ENCODE measurements around a stretch of chr2.

DNA sequence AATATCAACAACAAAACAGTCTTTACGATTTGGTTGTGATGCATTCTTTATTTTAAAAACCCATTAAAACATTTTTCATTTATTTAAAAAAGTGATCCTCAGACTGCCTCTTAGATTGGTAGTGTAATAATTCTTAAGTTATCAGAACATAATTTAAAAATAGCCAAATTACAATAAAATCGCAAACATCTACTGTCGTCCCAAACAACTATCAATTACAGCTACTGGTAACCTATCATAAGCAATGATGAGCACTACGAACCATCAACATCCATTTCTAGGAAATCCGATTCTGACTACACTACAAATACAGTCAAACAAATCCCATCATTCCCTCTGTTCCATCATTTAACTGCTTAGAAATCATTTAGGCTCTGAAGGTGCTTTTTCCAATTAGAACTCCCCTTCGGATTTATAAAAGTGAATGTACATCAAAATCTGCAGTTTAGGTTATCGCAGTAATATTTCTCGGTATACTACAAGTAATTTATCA is 1.6 kb downstream of the VPS54 start:
- RRBS, result no CpG with 5 or more reads among the region's 8 CpGs

GRCh38 chr2:64203473-64203833 is 59.2 kb upstream of the PELI1 start:
- RRBS, result no CpG with 5 or more reads among the region's 3 CpGs

GRCh38 chr2:64212875-64213515 is 68.8 kb upstream of the PELI1 start:
- RRBS, result no CpG with 5 or more reads among the region's 3 CpGs

DNA sequence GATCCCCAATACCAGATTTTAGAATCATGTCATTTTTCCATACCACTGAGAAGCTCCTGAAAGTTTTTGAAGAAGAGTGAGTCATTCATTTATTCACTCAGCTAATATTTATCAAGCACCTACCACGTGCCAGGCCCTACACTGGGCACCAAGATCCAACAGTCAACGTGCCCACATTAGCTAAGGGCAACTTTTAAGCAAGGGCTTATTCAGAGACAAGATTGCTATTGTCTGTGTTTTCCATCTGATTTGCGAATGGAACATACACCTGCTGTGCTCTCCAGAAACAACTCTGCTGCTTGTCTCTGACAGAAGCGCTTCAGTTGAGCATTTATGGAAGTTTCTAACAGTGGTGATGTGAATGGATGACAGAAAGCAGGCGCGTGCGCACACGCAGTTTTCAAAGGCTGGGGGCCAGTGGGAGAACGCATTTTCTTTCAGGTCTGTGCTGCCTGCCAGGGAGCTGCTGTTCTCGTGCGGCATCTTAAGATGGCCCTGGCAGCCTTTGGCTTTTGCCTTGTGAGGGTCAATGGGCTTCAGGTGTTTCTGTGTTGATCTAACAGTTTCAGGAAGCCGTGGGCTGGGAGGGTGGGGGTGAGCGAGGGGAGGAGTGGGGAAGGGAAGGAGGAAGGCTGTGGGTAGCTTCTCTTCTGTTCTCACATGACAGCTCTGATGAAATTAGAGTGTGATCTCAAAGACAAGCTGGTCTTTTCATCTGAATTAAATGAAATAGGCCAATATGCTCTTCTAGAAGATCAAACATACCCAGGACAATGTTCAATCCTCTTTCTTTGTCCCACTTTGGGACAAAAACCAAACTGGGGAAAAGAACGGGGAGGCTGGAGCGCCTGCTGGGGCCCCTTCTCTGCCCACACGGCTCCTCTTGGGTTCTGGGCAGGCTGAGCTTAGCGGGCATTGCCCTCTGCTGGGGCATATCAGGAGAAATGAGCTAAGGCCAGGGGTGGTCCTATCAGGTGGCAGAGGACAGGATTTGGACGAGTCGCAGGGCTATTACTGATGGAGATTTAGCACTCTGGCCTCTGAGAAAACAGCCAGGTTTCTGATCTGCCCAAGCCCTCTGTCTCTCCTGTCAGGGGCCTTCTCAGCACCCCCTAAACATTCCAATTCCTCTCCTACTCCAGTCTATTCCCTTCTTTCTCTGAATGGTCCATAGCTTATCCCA is 126.4 kb upstream of the LGALSL start:
- RRBS, result no CpG with 5 or more reads among the region's 19 CpGs

GRCh38 chr2:64462048-64462425 is 8.1 kb downstream of the LGALSL start:
- RRBS, result no CpG with 5 or more reads among the region's 2 CpGs

GRCh38 chr2:64524648-64525782 is 887 bp downstream of the AFTPH start:
- RRBS, result under 1% methylated on average over 15 of the region's 47 CpGs

GRCh38 chr2:64650745-64651066 is 3.0 kb downstream of the SERTAD2 start:
- RRBS, result no CpG with 5 or more reads among the region's 4 CpGs

GRCh38 chr2:64679644-64680136 is 26.0 kb upstream of the SERTAD2 start:
- RRBS, result no CpG with 5 or more reads among the region's 3 CpGs

- RRBS, result no CpG with 5 or more reads among the region's 10 CpGs
Measured at GRCh38 chr2:64852613-64853615, 136.3 kb upstream of the SLC1A4 start.

- RRBS, result 10% methylated on average over 13 of the region's 57 CpGs
Measured at GRCh38 chr2:64859574-64860304, 129.5 kb upstream of the SLC1A4 start.

- RRBS, result no CpG with 5 or more reads among the region's 17 CpGs
Measured at GRCh38 chr2:64917619-64918341, 71.4 kb upstream of the SLC1A4 start.

DNA sequence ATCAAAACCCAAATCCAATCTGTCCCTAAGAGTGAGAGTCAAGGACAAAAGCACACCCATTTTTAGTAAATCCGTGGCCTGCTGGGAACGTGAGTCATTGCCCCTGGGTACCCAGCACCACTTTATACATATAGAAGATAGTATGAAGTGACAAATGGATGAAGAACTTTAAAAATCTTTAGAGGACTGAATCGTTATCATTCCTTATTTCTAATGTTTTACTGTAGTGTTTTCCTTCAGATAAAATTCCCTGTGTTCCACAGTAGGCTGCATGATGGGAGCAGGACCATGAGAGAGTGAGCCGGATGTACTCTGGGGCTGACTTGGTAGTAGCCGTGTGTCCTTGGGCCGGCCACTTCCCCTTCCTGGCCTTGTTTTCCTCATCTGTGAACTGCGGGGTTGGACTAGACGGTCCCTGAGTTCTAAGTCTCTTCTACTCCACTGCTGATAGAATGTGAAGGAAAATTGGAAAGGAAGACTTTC is 28.5 kb upstream of the CEP68 start:
- RRBS, result no CpG with 5 or more reads among the region's 8 CpGs

GRCh38 chr2:65030427-65030871 is 25.8 kb upstream of the CEP68 start:
- RRBS, result no CpG with 5 or more reads among the region's 7 CpGs

GRCh38 chr2:65053246-65053593 is 3.0 kb upstream of the CEP68 start:
- RRBS, result no CpG with 5 or more reads among the region's 1 CpG

DNA sequence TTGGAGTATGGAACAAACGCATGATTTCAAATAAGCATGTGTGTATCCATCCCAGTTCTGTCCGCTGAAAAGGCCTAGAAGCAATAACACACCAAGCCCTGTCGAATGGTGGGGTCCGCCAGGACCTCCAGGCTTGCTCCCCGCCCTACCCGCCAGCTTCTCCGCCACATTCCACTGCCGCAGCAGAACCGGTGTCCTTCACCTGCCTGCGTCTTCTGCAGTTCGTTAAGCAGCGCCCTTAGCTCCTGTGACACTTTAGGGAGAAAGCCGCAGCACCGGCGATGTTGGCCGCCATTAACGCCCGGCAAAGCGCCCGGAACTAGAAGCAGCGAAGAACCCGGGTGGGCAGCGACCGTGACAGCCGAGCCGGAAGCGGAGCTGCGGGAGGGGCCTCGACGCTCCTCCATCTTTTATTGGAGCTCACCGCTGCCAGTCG is 334 bp upstream of the ACTR2 start:
- RRBS, result under 1% methylated on average over 5 of the region's 32 CpGs

- RRBS, result no CpG with 5 or more reads among the region's 4 CpGs
Measured at GRCh38 chr2:65375884-65376337, 56.5 kb downstream of the SPRED2 start.

DNA sequence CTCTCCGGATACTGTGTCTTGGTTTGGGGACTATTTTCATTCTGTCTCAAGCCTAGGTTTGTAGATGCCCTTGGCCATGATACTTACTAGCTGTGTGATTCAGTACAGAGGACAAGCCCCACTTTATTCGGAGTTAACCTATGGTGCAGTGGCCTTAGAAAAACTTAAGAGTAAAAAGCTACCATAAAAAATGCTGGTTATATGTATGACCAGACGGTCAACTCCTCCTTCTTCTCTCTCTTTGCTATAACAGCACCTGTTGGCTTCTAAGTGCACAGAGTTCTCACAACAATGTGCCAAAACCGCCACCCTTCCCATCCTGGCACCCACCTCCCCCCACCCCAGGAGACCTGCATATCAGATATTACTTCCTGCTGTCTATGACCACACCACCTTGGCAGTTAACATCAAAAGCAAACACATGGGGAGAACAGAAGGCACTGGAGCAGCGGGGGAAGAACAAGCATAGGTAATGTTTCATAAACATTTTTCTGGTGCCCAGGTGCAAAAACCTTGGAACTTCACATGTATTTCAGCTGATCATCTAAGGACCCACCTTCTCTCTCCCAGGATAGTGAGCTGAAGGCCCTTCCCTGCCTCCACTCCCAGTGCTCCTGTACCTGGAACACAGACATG is 15.5 kb downstream of the SPRED2 start:
- RRBS, result no CpG with 5 or more reads among the region's 5 CpGs

DNA sequence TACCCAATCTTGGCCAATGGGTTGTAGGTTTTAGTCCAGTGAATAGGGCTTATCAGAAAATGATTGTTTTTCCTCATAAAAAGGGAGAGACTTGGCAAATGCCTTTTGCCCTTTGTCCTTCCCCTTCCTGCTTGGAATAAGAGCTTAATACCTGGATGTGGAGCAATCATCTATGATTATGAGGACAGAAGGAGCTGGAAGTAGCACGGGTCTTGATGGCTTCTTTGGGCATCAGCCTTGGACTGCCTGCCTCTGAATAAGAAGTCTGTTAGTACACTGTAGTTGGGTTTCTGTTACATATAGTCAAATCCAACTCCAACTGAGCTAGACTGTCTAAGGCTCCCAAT is 23.1 kb upstream of the SPRED2 start:
- RRBS, result no CpG with 5 or more reads among the region's 1 CpG

DNA sequence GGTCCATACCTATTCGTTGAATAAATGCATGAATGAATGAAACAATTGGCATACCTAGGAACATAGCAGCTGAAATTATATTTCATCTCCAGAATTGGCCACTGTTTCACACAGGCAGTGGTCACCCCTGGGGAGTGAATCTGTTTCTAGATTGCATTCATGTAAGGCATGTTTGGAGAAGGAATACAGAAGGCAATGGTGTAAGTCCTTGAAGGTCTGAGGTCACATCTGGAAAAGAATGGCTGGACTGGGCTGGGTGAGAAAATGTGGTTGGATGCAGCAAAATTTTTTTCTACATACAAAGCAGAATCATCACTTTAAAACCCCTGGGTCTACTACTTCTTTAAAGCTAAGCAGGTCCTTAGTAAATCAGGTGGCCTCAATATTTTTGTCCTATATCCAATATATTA is 393.5 kb upstream of the SPRED2 start:
- RRBS, result no CpG with 5 or more reads among the region's 1 CpG

- RRBS, result no CpG with 5 or more reads among the region's 19 CpGs
Measured at GRCh38 chr2:66443687-66444469, 9.0 kb downstream of the MEIS1 start.

Measured in epithelial cell of prostate (primary cell).